M059J (cell line): ENCODE data around the genes RTN4RL1 and HIC1.

GRCh38 chr17:1279730-1280139 lies 273 bp downstream of the TRARG1 start:
- RAMPAGE, long total RNA: no peak

GRCh38 chr17:1454569-1455059 lies 1.4 kb downstream of the CRK start:
- RAMPAGE, long total RNA: no peak

DNA sequence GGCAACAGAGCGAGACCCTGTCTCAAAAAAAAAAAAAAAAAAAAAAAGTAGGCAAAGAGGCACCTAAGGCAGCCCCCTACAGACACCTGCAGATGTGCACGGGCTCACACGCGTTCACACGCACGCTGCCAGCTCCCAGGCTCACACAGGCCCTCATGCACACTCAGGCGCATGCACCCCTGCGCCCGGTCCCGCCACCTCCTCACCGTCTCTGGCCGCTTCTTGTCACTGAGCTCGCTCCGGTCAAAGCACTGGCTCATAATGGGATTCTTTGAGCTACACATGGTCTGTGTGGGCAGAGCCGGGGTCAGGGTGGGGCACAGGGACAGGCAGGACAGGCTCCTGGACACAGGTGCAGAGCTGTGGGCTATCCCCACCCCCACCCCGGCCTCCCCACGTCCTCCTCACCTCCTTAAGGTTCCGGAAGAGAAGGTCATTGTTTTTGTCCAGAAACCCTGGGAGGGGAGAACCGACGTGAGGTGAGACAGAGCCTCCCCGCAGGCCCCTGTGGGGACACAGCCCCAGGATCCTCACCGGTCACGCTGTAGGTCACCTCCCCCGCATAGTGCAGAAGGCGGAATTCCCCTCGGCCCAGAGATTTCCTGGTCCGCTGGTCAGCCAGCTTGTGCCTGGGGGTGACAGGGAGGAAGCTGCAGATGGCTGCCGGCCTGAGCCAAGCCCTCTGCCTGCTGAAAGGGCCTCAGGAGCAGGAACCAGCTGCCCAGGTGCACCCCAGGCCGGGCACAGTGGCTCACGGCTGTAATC lies 17.9 kb downstream of the MYO1C start:
- RAMPAGE, long total RNA: no peak

DNA sequence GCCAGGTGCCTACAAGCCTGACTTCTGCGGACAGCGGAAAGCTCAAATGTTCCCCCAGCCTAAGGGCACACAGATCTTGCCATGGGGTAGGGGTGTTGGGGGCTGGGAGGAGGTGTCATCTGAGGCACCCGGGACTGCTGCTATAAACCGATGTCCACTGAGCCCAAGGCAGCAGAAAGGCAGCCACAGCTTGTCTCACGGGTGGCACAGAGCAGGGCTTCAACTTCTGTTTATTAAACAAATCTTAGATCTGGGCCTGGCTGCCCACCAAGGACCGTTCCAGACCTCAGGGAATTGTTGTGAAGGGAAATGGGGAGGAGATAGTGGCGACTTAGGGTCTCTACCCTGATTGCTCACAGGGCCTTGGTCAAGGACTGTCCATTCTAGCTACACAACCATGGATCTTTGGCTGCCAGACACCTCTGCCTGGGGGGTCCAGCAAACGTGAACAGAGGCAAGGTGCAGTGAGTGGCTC lies 3.5 kb downstream of the MYO1C start:
- RAMPAGE, long total RNA: no peak

DNA sequence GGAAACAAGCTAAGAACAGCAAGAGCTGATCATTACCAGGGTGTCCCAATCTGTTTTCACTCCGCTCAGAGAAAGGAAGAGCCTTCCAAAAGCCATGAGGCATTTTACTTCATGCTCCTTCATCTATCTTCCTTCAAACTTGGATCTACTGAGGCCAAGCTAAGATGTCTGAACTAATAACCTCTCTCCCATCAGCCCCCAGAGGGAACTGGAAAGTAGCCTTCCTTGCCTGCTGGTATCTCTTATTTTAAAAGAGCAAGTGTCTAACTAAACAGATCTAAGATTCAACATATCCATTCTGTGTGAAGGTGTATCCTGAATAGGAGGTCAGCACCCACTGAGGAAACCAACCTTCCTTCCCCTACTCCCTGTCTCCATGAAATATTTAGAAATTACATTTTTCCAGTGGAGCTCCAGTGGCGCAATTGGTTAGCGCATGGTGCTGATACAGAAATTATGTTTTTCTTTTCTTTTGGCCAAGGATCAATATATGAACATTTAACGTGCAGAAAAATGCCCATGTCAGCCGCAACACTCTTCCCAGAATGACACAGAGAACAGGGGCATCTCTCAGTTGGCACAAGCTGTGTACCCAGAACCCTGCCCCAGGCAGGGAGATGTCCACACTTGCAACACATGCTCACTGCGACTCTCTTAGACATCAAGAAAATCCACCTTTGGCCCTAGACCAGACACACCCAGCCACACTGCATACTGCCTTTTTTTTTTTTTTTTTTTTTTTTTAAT lies 17.2 kb downstream of the PITPNA start:
- RAMPAGE, long total RNA: no peak

DNA sequence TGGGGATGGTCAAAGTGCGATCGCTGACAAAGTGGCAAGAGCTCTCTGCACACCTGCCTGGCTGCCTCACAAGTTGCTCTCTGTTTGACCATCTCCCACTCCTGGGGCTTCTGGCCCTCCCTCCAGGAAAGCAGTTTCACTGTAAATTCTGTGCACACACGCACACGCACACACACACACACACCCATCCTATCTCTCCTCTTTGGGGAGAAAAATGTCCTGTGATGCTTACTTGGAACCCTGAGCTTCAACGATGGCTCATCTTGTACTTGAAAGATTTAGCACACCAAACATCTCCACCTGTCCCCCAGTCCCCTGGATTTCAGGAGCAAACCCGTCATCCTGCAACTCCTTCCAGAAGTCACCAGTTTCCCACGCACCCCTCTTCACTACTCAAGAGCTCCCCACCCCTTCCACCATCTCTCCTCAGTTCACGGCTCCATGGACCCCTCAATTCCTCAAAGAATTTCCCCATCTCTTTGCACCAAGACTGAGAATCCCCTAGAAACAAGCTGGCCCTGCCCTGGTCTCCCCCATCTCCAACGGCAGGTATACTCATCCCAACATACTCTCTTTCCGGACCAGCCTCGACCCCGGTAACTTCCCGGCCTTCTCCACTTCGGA lies 1.5 kb downstream of the PITPNA start:
- RAMPAGE, long total RNA: no peak

- RAMPAGE, long total RNA: no peak
Observed at GRCh38 chr17:1604701-1605566, 23.7 kb downstream of the SLC43A2 start.

- RAMPAGE, long total RNA: no peak
Observed at GRCh38 chr17:1629459-1630297, 1.0 kb upstream of the SLC43A2 start.

DNA sequence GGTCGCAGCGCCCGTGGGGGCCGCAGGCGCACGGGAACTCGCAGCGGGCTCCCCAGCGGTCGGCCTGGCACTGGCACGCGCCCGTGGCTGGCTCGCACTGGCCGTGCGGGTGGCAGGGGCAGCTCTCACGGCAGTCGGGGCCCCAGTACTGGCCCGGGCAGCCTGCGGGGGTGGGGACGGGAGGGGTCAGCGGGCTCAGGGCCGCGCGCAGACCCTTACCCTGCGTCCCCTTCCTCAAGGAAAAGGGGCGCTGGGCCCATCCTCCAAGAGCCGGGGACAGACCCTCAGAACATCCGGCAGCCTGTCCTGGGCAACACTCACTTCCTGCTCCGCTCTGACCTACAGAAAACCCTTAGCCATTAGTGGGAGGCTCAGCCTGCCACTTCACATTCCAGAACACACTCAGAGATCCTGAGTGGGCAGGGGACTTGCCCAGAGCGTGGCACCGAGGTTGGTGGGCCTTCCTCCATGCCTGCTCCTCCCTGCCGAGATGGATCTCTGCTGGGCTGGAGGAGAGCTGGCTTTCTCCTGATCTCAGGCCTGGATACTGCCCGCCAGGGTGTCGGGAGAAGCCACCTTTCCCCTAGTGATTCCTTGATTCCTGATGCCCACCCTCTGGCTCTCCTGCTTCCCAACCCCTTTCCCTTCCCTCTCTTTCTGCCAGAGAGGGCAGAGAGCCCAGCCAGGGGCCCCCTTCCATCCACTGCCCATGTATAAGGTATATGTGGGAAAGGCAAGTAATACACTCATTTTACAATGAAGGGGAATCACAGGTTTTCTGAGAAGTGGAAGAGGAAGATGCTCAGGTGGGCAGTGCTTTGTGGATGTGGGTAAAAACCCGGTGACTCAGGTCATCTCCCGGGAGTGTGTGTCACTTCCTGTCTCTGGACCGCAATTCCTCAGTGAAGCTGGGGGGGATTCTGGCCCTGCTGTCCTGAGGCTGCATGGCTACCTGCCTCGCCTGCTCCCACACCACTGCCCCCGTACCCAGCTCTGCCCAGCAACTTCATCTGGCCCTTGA lies 1.4 kb downstream of the SCARF1 start:
- RAMPAGE, long total RNA: no peak

DNA sequence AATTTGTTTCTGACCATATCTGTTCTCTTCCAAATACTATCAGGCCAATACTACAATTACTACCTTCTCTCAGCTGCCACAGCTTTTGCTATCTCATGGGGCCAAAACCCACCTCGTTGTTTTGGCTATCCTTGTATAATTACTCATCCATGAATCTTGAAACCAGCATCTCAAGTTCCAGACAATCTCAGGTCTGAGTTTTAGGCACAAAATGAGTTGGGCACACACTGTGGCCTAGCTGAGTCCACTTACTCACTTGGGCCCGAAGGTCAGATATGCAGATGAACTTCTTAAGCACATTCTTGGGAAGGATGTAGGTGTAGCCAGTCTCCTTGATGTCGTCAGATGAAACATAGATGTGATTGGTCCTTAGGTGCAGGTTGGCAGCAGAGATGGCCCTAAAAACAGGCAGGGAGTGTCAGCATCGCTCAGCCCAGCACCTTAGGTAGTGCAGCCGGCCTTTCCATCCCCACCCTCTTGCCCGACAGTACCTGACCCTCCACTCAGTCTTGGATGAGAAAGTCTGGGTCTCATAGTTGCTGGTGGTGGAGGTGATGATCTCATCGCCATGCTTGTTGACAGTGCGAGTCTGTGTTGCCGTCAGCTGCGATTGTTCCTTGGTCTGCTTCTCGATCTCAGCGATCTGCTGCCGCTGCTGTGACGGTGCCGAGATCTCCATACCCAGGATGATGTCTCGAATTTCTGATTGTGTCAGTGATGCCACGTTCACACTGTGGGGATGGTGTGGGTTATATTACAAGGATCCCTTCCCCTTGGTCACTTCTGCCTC lies 3.8 kb upstream of the RILP start:
- RAMPAGE, long total RNA: no peak

- RAMPAGE, long total RNA: no peak
Observed at GRCh38 chr17:1656283-1656847, 6.7 kb upstream of the RILP start.

DNA sequence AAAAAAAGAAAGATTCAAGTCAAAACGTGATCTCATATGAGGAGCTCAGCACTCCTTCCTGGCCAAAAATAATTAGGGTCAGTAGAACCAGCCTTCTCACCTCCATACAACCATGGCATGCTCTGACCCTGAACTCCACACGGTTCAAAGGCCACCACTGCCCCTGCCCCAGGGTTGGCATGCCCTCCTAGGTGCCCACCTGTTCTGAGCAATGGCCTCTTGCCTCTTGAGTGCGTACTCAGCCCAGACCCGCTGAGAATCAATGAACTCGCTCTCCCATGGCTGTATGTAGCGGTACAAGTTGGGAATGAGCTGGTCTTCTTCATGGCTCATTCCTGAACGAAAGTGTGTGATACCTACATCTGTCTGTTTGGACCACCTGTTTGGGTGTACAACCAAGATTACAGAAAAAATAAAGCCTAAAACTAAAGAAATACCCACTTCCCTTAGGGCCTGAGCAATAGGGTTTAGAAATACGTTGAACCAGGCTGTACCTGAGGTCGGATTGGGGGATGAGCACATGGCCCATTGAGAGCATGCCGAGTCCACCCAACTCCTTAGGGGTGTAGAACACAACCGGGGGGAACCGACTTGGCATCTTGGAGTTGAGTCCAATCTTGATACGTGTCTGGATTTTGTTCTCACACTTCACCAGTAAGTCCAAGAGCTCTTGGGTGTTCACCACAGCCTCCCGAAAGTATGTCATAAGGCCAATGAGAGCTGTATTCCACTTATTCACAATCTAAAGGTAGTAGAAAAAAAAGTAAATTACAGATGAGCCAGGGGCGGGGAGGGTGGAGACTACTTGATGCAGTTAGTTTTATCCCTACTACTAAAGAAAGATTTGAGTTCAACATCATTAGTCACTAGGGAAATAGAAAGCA lies 12.0 kb upstream of the RILP start:
- RAMPAGE, long total RNA: no peak

- RAMPAGE, long total RNA: no peak
Observed at GRCh38 chr17:1752178-1753414, 9.3 kb upstream of the SERPINF1 start.

DNA sequence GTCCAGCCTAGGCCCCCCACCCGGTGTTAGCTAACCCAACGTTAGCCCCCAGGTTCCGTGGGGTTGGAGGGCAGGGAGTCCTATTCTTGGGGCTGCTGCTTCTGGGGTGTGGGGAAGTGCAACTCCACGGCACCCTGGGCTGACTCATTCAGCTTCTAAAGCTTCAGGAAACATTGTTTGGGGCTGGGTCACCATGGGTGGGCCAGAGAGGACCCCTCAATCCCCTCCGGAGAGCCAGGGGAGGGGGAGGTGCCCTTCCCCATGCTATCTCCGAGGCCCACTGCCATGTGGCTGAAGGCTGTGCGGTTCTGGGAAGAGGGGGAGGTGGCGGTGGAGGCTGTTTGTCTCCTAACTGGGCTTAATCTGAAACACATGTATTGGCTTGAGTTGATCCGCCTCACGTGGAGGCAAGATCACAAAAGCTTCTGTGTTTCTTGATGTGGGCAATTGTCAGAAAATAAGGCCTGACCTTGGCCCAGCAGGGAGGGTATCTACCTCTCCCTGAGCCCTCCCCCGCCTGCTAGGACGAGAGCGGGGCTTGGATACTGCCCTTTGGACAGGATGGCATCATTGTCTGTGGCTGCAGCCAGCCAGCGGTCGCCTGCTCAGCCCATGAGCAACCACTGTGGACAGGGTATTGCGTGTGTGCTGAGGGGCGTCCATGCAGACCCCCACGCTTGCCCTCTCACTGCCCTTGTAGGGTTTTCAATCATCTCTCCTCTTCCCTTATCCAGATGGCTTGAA lies 1.2 kb downstream of the SERPINF1 start:
- RAMPAGE, long total RNA: no peak

- RAMPAGE, long total RNA: no peak
Observed at GRCh38 chr17:1796862-1797211, 32.9 kb downstream of the SMYD4 start.

GRCh38 chr17:1960943-1961492 lies 64.1 kb downstream of the RTN4RL1 start:
- RAMPAGE, long total RNA: no peak

DNA sequence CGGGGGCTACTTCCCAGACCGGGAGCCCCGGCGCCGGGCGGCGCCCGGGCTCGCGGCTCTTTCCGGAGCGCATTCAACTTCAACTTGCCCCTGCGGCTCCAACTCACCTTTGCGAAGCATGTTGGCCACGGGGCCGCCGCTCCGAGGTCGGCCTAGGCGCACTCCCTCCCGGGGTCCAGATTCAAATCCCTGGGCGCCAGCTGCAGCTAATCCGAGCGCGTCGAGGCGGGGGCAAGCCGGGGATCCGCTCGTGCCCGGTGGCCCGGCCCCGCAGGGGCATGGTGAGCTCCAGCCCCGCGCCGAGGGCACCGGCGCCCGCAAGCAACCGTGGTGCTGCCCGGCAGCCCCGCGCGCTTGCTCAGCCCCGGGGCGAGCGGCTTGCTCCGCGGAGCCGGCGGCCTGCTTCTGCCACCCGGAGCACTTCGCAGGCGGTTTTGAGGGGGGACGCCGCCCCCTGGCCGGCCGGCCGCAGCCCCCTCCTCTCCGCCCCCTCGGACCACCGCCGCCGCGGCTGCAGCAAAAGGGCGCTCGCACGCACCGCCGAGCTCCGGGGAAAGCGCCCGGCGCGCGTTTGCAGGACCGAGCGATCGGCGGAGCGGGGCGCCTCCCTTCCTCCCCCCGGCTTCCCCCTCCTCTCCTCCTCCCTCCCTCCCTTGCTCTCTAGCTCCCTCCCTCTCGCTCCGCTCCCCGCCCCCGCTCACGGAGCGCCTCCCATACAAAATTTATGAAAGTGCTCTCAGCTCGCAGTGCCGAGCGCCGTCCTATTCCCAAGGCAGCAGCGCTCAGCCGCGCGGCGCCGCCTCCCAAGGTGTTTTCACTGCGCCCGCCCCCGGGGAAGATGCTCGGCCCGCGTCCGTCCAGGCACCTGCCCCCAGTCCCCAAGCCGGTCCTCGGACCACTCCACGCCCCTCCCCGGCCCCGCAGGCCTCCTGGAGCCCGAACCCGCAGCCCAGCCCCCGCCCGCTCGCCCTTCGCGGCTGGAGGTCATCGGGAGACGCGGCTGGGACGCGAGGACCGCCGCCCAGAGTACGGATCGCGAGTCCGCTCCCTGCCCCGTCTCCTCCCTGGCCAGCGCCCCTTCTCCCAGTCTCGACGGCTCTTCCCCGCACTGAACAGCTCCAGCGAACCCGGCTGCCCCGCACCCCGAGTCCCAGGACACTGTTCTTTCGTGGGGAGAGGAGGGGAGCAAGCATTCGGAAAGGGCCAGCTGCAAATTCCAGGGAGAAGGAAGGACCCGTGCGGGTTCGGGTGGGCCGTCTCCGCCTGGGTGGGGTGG lies at the start of gene RTN4RL1:
Gene RTN4RL1, minus strand, starts transcription at position 589 of the 1,276 bp plus-strand sequence.
- RAMPAGE, long total RNA: no peak

- RAMPAGE, long total RNA: no peak
Observed at GRCh38 chr17:2049770-2050944, 4.7 kb upstream of the HIC1 start.

- RAMPAGE, long total RNA: no peak
Observed at GRCh38 chr17:2053425-2054361, 1.2 kb upstream of the HIC1 start.

- RAMPAGE, long total RNA: no peak
Observed at GRCh38 chr17:2054362-2055276, at the start of gene HIC1. TSS of gene HIC1 (plus strand) at chr17:2055103.